Duodenum (tissue), 1 donor: Measurements from ENCODE around the gene CLDN24.

DNA sequence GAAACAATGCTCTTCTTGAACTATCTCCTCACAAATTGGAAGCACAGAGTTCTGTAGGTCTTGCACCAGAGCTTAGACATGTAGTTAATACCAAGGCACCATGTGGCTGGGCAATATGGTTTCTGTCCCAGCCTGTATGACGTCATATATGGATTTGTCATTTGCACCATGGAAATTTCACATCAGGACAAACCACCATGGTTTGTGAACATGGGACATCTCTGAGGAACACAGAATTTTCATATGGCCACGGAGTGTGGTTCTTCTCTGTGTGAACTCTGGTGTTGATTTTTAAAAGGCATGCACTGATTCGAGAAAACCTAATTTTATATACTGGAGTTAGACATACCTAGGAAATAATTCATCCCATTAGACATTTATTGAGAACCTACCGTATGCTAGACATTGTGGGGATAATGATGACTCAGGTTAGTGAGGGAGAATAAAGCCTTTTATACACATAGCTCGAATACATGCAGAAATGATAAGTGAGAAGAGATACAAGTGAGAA is 67.9 kb downstream of the WWC2 start:
- PRO-cap: no peak

DNA sequence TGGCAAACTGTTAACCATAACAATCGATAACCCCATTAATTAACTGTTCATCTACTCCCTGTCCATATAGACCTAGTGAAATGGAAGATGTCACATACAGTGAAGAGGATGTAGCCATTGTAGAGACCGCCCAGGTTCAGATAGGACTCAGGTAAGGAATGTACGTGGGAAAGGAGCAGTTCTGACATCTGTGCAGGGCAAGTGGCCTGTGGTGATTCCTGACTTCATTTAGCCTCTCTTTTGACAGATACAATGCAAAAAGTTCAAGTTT is 54.5 kb downstream of the CLDN22 start:
- PRO-cap: no peak

- PRO-cap: no peak
Measured at GRCh38 chr4:183322371-183322700, at the start of gene CLDN24. TSS of gene CLDN24 (minus strand) at chr4:183322426.

DNA sequence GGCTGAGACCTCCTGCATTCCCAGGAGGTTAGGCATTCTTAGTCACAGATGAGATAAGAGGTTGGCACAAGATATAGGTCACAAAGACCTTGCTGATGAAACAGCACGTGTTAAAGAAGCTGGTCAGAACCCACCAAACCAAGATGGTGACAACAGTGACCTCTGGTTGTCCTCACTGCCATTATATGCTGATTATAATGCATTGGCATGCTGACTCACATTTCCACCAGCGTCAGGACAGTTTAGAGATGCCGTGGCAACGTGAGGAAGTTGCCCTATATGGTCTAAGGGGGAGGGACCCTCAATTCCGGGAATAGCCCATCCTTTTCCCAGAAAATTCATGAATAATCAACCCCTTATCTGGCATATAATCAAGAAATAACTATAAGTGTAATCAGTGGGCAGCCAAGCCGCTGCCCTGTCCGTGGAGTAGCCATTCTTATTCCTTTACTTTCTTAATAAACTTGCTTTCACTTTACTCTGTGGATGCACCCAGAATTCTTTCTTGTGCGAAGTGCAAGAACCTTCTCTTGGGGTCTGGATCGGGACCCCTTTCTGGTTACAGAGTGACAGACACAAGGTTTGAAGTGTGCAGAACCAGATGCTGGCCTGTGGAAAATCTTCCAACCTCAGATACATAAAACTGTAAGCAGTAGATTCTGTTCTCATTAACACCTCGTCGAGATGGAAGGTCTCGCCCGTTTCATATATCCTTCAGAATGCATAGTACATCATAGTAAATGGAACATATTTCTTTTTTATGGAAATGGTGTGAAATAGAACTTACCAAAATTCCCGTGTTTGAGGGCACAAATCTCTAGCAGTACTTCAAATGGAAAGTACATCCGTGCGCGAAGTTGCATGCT is 26.9 kb upstream of the CLDN24 start:
- PRO-cap: no peak

GRCh38 chr4:183540853-183542040 is 36.4 kb downstream of the ING2 start:
- PRO-cap: no peak

- PRO-cap: no peak
Measured at GRCh38 chr4:183635813-183636176, 23.2 kb downstream of the RWDD4 start.

DNA sequence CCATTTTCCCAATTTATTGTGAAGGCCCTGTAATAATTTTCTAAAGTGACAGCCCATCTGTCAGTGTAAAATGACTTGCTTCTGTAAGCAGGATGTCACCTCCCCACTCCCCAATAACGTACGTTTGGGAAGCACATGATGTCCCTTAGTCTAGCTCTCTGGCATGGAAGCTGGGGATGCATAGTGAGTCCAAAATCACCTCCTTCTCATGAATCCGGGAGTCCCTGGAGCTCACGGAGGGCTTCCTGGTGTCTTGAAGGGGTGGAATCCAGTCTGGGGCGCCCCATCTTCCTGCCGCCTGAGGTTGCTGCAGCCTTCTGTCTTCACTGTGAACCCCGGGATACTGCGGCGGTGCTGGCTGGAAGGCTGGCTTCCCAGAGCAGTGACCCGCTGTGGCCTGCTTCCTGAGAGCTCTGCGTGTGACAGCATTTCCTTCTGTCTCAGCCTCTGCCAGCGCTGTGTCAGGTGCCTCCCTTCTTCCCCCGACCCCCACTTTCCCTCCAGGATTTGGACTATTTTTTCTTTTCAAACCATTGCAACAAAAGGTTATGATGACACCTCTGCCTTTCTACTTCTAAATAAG is 98.8 kb upstream of the STOX2 start:
- PRO-cap: no peak

- PRO-cap: no peak
Measured at GRCh38 chr4:183966058-183966731, 61.1 kb downstream of the STOX2 start.

- PRO-cap: no peak
Measured at GRCh38 chr4:183987484-183987991, 82.4 kb downstream of the STOX2 start.

DNA sequence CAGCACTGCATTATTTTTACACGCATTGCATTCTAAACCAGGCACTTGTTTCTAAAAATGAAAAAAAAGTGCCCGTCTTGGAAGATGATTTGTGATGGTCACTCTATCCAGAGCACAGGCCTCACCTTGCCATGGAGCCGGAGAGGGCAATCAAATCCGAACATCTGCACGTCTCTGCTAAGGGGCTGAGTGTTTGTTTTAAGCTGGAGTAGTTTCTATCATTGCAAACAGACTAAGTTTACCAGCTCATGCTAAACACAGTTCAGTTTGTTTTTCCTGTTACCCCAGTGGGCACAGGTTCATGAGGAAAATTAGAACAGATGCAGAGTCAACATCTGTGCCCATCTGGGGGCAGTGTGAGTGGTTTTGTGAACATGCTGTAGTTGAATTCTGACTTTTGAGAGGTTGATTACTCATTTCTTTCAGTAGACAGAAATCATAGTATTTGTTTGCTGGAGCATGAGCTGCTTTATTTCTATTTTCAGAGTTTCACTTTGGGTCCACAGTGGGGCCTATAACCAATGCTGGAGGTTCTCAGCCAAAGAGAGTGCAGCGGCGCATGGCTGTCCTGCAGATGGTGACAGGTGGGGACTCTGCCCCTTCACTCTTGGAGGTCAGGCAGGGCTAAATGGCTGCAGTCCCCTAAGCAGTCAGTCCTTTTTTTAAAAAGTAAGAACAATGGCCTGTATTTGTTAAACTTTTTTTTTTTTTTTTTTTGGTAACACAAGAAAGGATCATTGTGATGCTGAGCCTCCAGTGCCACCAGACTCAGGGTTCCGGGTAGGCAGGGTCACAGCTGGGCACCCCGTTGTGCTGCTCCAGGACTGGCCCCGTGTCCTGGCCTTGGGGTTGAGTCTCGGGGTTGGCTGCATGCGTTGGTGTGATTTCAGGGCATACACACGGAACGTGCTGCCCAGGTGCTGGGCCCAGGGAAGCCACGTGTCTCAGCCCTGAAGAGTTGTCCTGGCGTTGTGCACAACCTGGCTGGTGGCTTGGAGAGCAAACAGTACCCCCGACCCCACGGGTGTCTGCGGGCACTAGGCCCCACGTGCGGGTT is 65.6 kb upstream of the ENPP6 start:
- PRO-cap: no peak

DNA sequence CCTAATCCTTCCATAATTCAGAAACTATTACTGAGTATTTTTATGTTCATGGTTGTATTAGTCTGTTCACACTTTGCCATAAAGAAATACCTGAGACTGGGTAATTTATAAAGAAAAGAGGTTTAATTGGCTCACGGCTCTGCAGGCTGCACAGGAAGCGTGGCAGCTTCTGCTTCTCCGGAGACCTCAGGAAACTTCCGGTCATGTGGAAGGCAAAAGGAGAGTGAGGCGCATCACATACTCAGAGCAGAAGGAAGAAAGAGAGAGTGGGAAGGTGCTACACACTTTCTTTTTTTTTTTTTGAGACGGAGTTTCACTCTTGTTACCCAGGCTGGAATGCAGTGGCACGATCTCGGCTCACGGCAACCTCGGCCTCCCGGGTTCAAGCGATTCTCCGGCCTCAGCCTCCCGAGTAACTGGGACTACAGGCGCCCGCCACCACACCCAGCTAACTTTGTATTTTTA is 115.8 kb upstream of the ENPP6 start:
- PRO-cap: unidirectional peak, plus-strand start at position 249 of the sequence

- PRO-cap: unidirectional peak, minus-strand start at chr4:184421145
Measured at GRCh38 chr4:184420797-184421627, 53.3 kb downstream of the IRF2 start.

DNA sequence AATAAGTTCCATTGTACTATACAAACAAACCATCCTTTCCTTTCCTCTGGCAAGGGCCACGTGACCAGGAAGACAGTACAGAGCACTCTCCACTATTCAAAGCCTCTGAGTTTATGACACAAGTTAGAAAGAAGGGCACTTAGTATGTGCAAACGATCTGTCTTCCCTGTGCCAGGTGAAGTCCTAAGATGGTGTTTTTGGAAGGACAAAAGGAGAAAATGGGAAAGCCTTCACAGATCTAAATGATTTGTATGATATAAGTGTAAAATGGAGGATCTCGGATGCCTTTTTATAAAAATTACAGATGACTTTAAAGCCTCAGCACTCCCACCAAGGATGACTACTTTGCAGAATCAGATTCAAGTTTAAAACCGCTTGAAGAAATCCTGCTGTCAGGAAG is 2.9 kb downstream of the CASP3 start:
- PRO-cap: no peak

DNA sequence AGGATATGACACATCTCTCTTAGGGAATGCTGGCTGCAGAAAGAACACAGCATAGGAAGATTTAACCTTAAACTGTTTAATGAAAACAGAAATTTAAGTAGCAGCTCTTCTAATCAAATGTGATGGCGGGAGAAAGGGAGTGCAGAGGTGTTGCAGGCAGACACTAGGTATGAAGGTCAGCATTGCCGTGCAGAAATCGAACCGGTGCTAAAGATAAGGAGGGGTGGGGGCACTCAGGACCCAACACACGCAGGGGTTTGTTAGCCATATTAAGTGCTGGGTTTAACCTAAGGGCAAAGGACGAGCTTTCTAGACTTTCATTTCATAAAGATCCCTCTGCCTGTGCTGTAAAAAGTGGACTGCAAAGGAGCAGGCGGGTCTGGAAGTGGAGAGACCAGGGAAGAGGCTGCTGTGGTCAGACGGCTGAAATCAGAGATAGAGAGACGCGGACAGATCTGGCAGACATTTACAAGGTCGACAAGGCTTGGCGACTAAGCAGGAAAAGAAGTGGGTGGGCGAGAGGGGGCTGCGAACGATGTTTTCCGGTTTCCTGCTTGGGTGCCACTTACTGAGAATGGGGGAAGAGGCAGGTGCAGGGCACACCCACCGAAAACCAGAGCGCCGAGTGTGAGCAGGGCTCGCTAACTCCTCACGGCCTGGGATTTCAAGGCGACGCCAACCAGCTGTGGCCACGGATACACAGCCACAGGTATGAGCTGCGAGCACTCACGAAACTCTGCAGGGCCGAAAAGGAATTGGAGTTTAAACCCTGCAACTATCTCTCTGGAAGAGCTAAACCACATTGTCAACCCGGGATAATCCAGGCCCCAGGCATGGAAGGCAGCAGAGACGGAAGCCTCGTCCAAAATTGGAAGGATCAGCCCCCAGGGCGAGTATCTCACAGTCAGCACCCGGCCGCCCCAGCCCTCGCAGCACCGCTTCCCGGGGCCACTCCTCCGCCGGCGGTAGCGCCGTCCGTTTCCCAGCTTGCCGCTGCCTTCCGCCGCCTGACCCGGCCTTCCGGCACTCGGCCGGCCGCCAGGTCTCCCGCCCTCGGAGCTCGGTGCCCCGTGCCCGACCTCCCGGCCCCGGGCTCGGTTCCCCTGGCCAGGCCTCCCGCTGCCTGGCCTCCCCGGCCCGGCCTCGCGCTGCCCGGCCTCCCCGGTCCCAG is 966 bp downstream of the CASP3 start:
- PRO-cap: unidirectional peak, plus-strand start at position 350 of the sequence; bidirectional peak, plus-strand start at position 951 of the sequence, minus-strand start at position 941 of the sequence; bidirectional peak, plus-strand start at position 990 of the sequence, minus-strand start at position 982 of the sequence

GRCh38 chr4:184762755-184763332 is 28.9 kb upstream of the CENPU start:
- PRO-cap: no peak

DNA sequence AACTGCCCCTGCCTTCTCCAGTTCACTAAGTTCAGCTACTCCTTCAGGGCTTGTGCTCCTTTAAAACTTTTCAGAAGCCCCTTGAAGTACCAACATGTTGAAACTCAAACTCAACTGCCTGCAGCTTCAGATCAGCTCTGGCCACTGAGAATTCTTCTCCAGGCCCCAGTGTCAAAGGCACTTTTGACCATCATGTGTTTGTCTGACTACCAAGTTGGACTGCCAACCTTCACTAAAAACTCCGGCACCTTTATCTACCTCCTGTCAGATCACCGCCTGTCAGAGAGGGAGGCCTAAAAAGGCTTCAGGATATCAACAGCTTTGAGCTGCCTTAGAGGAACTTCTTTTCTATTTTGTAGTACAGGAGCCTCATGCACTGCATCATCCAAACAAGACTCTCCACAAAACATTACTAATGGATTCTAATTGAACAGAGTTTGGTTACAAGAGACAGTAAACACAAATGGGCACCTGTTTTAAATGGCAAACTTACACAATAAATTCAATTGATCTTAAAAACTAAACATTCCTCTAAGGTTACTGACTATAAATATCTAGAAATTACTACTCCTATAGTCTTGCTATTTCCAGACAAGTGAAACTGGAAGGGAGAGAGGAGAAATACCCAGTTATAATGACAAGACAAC is 2.7 kb downstream of the ACSL1 start:
- PRO-cap: no peak

GRCh38 chr4:184824958-184825862 is 558 bp downstream of the ACSL1 start:
- PRO-cap: no peak

DNA sequence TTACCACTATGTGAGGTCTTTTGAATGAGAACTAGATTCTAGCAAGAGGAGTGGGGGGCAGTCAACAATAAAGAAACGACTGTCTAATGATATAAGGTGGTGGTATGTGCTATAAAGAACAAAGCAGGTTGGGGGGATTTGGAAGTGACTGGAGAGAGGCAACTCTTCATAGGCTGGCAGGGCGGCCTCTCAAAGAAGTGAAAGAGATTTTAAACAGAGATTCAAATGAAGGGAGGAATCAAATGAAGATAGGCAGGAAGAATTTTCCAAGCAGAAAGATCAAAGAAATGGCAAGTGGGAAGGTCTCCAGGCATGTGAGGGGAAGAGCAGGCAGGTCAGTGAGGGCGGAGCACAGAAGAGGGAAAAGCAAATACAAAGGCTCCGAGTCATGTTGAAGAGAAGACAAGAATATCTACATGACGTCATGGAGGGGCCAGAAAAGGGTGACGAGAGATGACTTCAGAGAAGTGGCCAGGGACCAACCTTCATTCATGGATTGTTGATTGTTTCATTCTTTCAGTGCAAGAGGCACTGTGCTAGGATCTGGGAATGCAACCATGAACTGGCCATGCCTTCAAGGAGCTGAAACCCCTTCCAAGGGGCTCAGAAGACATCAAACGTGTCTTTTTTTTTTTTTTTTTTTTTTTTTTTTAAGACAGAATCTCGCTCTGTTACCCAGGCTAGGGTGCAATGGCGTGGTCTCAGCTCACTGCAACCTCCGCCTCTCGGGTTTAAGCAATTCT is 13.0 kb upstream of the ACSL1 start:
- PRO-cap: no peak

DNA sequence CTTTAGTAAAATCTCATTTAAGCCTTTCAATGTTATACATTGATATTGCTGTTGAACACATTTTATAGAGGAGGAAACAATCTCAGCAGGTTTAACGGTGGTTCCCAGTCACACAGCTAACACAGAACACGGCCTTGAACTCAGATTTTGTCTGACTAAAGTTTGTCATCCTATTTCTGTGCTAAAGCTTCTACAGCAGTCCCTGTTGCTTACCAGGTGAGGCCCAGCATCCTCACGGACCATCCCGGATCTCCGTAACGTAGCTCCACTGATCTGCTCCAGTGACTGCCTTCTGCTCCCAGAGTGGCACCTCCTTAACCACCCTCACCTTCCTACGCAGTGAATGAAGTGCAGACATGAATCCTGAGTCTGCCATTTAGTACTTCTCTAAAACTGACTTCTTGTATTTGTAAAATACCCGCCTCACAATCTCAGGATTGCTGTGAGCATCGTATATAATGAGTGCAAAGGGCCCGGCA is 27.6 kb upstream of the ACSL1 start:
- PRO-cap: no peak

DNA sequence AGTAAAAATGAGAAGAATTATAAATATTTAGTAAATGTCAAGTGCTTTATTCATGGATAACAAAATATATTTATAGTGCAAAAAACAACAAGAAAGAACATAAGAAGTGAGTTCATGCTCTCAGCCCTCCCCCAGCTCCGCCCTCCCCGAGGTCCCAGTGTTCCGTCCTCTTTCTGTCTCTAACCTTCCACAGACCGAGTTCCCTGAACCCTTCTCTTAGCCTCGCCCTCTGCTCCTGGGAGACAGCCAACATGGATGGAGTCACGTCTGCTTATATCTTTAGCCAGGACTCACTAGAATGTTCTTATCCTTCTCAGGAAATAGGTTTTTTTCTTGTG is 40.1 kb upstream of the HELT start:
- PRO-cap: no peak